Neural cell (in vitro differentiated cells): ENCODE measurements around a stretch of chr10.

DNA sequence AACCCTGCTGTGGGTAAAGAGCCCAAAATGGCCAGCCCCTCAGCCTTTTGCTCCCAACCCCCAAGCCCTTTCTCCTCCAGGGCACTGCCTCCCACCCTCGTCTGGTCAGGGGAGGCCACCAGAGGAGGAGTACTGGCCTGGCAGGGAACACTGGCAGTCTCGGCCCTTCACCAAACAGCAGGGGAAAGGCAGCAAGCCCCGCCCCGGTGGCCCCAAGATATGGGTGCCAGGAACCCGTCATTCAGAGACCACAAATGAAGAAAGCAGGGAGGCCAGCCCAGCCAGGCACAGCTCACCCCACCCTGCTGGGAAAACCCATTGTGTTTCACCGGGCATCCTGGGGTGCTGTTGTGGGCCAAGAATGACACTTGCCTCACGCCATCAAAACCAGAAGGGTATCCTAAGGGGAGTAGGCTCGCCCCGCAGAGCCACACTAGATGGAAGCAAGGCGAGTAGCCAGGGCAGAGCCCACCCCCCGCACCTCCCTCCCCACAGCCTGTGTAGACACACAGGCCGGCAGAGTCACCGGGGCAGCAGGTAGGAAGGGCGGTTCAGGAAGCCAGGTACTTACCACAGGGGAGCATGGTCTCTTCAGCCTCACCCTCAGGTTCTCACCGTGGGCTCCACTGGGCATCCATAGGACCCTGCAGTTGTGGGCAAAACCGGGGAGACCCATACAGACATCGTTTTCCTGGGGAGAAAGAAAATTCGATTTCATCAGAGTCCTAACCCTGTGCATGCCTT, 72.5 kb upstream of the KCNMA1 start:
- RAMPAGE, long total RNA, result no peak

- RAMPAGE, long total RNA, result no peak
Observed at GRCh38 chr10:77773884-77774329, 136.3 kb upstream of the KCNMA1 start.

GRCh38 chr10:77791848-77792624, 134.5 kb downstream of the DLG5 start:
- RAMPAGE, long total RNA, result no peak

- RAMPAGE, long total RNA, result no peak
Observed at GRCh38 chr10:77875316-77876170, 51.0 kb downstream of the DLG5 start.

DNA sequence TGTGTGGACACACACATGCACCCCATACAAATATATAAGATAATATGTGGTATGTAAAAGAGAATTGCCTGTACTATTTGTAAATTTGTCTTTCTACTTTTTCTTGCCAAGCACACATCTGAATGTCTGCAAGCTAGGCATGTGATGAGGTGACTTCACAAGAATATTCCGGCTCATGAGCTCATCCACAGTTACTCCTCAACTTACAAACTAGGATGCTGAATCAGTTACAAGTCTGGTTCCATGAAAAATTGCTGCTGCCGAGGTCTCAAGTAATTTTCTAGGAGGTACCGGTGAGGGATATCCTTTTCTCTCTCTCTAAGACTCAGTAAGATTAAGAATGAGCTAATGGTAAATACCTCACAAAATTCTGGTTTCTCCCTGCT, 26.4 kb downstream of the POLR3A start:
- RAMPAGE, long total RNA, result no peak

DNA sequence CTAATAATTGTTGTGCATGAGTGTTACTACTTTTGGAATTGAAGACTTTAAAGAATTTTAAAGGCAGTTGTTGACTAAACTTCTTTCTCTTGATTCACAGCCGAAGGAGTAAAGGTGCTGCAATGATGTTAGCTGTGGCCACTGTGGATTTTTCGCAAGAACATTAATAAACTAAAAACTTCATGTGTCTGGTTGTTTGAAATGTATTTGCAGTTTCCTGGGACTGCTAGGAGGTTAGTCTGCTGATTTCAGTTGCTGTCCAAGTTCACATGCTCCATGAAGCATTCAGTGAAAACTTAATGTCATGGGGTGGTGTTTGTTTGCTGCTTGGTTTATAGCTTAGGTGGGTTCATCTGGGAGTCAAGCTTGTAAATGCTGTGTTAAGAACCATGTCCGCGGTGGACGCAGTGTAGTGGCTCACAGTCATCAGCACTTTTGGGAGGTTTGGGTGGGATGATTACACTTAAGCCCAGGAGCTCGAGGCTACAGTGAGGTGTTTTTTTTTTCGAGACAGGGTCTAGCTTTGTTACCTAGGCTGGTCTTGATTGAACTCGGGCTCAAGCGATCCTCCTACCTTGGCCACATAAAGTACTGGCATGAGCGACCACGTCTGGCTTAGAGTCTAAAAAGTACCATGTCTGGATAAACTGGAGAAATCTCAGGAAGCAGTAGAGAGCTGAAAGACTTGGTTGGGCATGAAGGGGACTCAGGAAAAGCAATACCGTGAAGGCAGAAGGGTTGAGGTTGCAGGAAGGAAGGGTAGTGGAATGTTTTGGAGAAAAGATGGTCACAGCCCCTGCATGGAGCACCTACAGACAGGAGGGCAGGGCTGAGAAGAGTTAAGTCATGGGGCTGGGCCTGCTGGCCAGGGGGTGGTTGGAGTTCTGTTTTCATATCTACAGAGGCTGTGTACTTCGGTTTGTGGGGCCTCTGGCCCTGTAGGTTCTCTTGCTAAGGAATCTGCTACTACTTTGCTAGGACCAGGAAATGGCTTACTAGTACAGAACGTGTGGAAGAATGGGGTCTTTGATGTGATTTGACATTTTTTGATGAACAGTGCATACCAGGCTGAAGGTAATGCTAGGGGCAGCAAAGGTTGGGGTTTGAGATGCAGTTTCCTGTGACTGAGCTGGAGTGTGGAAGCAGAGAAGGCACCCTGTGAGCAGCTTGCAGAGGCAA, 7.2 kb downstream of the RPS24 start:
- RAMPAGE, long total RNA, result no peak

DNA sequence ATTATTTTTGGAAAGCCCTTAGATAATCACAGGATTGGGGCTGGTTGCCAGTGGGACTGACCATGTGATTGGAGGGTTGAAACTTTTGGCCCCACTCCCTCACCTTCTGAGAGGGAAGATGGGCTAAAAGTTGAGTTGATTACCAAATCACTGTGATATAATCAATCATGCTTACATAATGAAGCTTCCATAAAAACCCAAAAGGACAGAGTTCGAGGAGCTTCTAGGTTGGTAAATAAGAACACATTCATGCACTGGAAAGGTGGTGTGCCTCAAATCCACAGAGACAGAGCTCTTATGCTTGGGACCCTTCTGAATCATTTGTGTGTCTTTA, 393.9 kb downstream of the RPS24 start:
- RAMPAGE, long total RNA, result no peak

DNA sequence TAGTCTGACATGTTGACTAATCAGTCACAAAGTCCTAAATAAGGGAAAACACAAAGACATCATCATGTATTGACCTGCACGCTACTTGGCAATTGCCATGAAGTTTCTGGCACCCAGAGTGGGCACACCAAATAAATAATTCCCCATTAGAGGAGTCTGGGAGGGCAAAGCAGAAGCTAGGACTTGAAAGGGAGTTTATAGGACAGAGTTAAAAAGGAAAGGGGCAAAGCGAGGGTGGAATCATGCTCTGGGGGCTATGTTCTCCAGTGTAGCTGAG, 417.3 kb upstream of the ZMIZ1 start:
- RAMPAGE, long total RNA, result no peak

DNA sequence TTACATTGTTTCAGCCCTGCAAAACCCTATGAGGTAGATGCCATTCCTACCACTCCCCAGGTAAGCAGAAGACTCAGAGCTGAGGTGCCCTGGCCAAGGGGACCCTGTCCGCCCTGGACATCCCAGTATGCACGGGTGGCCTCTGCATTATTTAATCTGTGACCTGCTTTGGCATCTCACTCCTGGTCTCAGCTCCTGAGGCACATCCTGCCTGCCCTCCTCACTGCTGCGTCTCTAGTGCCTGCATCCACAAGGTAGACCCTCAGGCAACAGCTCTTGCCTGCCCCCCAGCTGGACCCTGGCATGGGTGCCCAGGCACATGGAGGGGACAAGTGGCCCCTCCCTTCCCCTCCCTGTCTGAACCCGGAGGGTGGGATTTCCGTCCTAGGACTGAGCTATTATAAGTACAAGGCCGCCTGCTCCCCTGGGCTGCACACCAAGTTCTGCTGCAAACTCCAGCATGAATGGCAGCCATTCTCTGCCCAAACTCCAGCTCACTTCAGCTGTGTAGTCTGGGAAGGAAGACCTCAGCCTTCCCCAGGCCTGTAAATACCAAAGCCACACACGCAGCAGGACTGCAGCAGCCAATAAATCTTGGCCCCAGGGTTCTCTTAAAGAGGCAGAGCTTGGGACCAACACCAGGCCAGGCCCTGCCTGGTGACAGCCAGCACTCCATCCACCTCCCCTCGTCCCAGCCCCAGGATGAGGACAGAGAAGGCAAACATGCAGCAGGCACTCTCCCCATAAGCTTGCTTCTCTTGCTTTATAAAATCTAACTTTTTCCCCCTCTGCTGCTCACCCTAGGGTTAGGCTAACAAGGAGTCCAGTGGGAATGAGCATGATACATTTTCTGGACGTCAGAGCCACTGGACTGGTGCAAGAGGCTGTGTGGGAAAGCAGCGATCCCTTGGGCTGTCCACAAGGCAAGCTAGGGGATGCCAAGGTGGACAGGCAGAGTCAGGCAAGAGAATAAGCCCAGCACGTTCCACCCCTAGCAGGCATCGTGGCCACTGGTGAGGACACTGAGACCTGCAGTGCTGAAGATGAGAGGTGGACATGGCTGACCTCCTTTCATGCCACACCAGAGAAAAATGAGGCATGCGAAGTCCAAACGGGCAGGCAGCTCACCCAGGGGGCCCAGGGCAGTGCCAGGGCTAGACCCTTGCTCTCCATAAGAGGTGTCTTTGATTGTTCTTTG, 291.2 kb upstream of the ZMIZ1 start:
- RAMPAGE, long total RNA, result no peak

- RAMPAGE, long total RNA, result no peak
Observed at GRCh38 chr10:78851452-78852270, 217.1 kb upstream of the ZMIZ1 start.

DNA sequence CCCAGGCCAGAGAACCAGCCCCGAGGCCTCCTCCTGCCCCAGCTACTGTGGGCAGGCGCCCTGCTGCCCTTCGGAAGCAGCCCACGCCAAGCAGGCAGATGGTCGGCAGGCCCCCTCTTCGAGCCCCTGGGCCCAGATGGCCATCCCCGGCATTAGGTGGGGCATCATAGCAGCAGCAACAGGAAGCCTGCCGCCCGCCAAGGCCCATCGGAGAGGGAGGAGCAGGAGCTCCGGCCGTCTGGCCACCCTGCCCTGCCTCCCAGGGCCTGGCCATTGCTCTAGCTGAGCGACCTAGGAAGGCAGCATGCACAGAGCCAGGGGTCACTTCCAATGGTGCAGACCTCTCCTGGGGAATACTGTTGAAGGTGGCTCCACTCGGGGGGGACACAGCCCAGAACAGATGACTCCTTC, 105.0 kb upstream of the ZMIZ1 start:
- RAMPAGE, long total RNA, result no peak

DNA sequence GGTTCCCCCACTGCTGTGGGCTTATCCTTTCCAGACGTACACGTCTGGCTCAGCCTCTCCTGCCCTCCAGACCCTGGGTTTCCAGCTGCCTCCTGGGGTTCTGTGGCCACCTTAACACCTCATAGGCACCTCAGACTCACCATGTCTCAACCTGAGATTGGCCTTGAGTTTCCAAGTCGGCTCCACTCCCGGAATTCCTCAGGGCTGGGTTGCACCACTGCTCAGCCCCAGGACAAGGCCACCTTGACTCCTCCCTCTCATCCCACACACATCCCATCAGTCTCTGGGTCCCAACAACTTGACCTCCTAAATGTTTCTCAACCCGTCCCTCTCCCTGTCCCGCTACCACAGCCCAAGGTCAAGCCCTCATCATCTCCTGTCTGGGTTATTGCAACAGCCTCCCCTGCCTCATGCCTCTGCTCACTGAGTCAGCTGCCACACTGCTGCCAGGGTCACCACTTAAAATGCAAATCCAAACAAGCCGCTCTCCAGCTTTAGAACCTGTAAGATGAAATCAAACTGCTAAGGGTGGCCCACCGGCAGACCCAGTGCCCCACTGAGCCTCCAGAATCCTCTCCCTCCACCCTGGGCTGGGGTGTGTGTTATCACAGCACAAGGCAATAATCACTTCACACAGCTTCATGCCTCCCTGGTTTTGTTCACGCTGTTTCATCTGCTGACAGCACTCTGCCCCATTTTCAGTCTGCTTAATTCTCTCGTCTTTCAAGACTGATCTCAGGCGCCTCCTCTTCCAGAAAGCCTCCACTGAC, 90.9 kb upstream of the ZMIZ1 start:
- RAMPAGE, long total RNA, result no peak

DNA sequence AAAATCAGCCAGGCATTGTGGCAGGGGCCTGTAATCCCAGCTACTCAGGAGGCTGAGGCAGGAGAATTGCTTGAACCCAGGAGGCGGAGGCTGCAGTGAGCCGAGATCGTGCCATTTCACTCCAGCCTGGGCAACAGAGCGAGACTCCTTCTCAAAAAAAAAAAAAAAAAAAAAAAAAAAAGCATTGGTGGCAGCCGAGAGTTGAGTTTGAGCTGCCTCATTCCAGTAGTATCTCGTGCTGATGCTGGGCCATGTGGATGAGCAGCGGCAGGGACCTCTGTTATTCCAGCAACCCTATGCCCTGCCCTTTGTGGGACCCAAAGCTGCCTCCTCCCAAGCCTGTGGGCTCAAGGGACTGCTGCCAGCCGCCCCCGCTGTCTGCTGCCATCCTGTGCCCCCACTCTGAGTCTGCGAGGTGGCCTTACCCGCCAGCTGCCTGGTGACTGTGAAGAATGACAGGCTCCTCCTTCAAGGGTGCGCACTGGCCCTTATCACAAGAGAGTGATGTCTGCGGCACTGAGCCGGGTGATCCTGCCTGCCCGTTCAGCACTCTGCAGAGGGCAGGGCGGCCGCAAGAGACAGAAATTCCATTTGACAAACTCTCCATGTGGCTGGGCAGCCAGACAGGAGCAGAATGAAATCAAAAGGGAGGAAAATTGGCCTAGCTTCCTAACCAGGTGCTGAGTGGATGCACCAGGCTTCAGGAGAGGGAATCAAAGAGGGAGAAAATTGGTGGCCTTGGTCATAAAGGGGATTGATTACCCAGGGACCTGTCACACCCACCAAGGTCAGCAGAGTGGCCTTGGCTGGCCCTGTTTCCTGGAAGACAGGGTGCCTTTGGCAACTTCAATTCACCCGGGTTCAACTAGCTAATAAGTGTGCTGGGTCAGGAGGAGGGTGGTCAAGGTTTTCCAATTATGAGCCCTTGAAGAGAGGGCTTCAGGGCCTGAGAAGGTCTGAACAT, 65.4 kb upstream of the ZMIZ1 start:
- RAMPAGE, long total RNA, result no peak

GRCh38 chr10:79025028-79025800, 43.6 kb upstream of the ZMIZ1 start:
- RAMPAGE, long total RNA, result no peak

GRCh38 chr10:79118136-79118581, 49.4 kb downstream of the ZMIZ1 start:
- RAMPAGE, long total RNA, result no peak

DNA sequence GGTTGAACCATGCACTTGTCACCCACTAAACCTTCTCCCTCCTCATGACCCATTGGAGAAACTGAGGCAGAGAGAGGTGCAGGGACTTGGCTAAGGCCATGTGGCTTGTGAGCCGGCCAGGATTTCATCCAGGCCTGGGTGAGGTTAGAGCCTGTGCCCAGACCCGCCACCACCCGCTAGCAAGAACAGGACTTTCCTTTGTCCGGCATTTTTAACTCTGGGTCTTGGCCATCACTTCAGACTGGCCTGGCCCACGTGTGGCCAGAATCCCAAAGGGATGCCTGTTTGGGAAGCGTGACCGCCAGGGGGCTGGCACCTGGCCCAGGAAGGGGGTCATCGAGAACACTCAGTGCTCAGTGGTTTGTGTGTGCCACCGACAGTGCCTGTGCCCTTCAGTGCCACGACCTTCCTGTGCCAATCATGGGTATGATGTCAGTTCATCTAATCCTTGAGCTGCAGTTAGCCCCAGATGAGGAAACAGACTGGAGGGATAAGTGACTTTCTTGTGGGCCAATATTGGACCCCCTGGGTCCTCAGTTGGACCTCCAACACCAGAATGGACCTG, 85.0 kb downstream of the ZMIZ1 start:
- RAMPAGE, long total RNA, result no peak

- RAMPAGE, long total RNA, result no peak
Observed at GRCh38 chr10:79159623-79160213, 91.0 kb downstream of the ZMIZ1 start.

GRCh38 chr10:79184024-79184813, 115.5 kb downstream of the ZMIZ1 start:
- RAMPAGE, long total RNA, result no peak

DNA sequence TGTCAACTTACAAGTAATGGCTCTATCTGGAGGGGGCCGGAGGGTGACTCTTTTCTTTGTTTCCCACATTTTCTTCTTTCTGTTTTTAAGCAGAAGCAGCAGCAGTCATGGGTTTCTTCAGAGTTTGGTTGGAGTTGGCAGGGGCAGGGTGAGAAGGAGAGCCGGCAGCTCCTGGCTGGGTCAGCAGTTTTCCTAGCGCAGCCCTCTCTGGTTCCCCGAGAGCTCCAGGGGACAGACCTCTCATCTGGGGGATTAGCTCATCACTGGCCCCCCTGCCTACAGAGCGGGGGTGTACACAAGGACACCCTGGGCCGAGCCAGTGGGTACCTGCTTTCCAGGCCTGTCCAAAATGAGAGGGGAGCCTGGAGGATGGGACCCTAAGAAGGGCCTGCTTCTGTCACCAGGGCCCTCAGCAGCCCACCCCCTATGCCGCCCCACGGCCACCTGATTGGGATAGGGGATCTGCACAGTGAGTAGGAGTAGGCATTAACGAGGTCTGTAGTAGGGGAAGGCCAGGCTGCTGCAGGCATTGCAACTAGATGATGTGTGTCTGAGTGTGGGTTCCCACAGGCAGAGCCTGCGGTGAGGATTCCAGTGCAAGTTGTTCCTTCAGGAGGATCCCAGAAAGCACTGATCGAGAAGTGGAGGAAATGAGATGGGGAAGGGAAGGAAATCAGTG, 122.9 kb upstream of the PPIF start:
- RAMPAGE, long total RNA, result no peak

DNA sequence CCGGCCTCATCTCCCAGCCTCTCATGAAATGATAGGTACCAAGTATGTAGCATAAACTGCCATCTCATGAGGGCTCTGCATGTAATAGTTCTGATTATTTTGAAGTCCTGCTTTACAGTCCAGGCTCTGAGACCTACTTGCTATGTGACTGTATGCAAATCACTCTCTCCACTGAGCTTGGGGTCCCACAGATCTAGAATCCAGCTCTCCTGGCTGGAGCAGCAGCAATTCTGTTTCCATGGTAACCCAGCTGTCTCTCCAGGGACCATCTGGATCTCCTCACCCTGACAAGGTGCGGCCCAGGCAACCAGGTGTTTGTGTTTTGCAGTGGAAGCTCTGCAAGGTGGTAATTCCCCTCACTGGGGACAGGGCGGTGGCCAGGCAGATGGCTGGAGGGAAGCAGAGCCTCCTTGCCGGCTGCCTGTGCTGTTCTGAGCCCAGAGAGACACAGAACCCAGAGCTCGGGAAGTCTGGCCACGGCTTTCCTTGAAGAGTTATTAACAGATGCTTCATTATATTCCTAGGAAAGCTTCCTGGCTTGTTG, 118.3 kb upstream of the PPIF start:
- RAMPAGE, long total RNA, result no peak